ENCODE results near the gene GTPBP8.

DNA sequence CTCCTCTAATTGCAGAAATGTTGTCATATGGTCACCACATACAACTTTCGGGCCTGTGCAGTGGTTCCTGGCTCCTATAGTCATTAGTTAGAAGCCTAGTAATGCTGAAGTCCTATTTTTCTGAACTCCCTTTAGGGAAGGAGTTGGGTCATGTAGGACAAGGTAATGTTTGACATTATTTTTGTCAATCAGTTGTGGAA is 59.2 kb downstream of the PLCXD2 start:
- PRO-cap: no peak

DNA sequence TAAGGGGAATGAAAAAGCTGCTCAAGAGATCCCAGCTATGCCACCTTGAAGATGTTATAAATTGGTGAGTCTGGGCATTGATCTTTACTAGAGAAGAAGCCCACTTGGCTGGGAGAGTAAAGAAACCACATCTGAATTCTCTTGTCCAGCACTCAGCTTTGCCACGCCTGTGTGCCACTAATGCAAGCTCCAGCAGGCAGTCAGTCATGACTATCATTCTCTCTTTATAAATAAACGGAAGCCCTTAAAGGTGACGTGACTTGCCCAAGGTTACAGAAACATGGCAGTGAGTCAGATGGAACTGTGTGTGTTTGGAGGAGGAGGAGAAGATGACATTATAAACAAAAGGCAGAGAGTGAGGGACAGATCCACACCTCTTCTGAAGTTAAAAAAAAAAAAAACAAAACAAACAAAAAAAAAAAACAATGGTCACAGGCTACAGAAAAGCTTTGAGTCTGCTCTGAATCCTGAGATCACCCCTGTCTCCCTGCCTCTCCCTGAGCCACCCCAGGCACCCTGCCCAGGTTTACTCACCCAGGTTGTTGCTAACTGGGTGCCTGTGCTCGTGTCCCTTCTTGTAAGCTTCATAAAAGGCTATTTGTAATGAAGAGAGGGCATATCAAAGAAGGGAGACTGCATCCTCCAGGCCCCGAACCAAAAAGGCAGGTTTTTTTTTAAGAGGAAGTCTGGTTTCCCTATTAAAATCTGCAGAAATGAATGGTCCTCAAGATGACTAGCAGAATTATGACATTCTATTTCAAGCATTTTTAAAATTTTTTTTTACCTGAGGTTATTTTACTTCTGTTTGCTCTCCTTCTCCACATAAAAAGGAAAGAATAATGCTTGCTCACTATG is 64.9 kb downstream of the PLCXD2 start:
- PRO-cap: bidirectional peak, plus-strand start at position 344 of the sequence, minus-strand start at position 202 of the sequence

DNA sequence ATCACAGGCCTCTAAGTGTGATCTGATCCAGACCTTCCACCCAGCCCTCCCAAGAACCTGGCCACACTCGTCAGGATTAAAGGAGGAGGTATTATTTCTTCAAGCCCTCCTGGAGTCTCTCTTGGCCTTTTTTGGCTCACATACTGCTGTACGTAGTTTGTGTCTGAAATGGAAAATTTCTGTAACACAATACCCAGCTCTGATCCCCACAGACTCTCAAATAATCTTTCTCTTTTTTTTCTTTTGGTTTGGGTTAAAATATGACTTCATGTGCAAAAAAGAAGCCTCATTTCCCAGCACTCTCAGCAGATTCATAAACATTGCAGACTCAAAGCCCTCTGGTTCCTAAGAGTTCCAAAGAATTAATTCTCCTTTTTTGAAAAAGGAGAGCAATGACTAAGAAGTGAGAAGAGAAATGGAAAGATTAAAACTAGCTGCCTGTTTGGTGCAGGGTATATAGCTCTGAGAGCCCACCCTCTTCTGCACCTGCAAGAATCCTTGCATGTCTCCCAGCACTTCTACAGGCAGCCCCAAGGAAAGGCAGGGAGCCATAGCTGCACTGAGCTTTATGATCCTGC is 88.2 kb downstream of the PLCXD2 start:
- PRO-cap: no peak

- PRO-cap: no peak
These were observed 69.4 kb downstream of the SLC9C1 start for GRCh38 chr3:112224602-112225008.

DNA sequence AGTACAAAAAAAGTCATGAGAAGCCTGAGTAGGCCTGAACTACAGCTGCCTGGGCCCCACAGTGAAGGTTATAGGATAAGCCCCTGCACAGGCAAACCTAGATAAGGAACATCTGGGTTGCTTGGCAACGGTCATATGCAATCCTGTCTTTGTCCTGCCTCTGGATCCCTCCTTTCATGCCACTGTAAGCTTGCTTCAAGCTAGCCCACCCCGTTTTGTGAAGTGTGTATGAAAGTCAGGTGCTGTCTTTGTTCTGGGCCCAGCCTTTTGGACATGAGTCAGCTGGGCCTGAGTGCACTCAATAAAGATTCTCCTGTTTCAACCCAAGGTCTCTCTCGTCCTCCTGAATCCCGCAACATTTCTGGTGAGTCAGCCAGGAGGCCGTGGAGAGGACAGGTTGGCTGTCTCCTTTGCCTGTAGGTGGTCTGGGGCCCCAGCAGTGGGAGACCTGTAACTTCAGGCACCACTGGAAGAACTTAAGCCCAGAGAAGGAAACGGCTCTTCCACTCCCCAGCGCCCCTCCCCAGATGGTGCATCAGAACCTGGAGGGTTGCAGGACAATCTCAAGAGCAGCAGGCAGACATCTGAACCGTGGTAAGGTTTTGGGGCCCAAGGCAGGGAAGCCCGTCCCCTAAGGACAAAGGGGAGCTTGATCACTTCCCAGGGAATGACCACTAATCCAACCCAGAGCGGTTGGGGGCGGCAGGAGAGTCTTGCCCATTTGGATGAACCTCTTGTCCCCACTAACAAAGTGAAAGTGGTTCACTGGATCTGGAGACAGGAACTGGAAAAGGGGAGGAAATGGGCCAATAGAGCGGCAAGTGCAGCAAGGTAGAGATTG is 8.3 kb upstream of the SLC9C1 start:
- PRO-cap: no peak

GRCh38 chr3:112303339-112303802 is 9.4 kb upstream of the SLC9C1 start:
- PRO-cap: no peak

GRCh38 chr3:112400606-112401068 is 67.7 kb downstream of the CD200 start:
- PRO-cap: no peak

GRCh38 chr3:112498659-112499251 is 517 bp downstream of the BTLA start:
- PRO-cap: no peak

DNA sequence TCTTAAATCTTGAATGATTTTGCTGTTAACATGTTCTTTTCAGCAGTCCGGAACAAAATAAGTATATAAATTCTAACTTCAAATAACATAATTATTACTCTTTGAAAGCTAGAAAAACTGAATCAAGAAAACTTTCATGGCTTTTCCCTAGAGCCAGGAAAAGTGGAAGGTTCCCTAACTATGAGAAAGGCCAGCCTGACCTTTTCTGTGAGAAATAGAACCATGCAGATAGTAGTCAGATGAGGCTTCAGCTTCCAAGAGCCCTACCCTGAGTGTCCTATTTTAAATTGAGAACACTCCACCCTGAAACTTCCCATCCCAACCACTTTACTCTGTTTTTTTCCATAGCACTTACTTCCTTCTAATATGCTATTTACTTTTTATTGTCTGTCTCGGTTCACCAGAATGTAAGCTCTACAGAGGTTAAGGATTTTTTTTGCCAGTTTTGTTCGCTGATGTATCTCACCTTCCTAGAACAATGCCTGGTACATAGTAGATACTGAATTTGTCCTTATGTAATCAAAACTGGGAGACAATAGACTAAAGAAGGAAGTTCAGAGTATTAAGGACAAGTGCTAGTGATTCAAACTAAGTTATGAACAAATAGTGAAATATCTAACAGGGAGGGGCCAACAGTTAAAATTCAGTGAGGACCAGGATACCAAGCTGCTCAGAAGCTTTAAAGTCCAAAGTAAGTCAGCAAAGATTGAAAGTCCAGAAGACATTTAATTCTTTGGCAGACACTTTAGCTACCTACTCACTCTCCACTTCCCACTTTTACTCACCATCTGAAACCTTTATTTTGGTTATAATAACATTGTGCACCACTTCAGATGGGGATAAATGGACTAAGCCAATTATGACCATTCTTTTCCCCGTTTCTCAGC is 66.7 kb downstream of the CD200R1L start:
- PRO-cap: unidirectional peak, plus-strand start at position 646 of the sequence

DNA sequence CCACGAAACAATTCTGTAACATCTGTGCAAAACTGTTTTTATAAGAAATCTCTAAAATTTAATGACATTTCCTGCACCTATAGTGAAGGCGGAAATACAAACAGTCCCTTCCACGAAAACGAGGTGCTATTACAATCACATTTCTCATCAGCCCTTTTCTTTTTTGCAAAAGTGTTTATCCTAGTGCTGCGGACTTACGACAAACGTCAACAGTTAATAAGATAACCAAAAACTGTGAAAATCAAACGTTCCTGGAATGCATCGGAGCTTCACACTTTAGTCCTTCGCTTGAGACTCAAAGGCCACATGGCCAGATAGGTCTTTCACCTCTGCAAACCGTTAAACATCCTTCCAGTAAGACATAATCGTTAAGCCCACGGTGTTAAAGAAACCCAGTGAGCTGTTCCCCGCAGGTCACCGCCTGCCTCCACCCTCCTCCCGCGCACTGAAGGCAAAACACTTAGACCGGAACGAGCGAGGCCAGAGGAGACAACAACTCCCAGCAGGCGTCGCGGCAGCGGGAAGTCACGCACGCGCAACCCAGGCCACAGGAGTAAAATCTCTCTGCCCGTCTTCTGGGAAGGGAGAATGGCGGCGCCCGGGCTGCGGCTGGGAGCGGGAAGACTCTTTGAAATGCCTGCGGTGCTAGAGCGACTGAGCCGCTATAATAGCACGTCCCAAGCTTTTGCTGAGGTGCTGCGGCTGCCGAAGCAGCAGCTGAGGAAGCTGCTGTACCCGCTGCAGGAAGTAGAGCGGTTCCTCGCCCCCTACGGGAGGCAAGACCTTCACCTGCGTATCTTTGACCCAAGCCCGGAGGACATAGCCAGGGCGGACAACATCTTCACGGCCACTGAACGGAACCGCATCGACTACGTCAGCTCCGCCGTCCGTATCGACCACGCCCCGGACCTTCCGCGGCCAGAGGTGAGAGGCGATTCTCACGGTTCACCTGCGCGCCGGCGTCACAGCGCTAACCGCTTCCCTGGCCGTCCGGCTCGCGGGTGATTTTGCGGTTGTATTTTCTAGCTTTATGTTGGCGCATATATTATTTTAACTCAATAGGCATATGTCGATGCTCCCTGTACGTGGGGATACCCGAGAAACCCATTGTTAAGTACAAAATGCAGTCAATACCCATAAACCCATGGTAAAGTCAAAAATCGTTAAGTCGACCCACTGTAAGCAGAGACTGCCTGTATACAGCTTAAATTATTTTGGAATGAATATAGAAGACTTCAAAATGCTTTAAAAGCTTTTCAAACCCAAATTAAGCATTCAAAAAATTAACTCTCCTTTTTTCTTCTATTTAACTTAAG is at the start of gene GTPBP8:
GTPBP8 (plus strand) TSS at position 573 of the 1,316 bp plus-strand sequence.
- PRO-cap: bidirectional peak, plus-strand start at position 585 of the sequence, minus-strand start at position 447 of the sequence; bidirectional peak, plus-strand start at position 921 of the sequence, minus-strand start at position 812 of the sequence

DNA sequence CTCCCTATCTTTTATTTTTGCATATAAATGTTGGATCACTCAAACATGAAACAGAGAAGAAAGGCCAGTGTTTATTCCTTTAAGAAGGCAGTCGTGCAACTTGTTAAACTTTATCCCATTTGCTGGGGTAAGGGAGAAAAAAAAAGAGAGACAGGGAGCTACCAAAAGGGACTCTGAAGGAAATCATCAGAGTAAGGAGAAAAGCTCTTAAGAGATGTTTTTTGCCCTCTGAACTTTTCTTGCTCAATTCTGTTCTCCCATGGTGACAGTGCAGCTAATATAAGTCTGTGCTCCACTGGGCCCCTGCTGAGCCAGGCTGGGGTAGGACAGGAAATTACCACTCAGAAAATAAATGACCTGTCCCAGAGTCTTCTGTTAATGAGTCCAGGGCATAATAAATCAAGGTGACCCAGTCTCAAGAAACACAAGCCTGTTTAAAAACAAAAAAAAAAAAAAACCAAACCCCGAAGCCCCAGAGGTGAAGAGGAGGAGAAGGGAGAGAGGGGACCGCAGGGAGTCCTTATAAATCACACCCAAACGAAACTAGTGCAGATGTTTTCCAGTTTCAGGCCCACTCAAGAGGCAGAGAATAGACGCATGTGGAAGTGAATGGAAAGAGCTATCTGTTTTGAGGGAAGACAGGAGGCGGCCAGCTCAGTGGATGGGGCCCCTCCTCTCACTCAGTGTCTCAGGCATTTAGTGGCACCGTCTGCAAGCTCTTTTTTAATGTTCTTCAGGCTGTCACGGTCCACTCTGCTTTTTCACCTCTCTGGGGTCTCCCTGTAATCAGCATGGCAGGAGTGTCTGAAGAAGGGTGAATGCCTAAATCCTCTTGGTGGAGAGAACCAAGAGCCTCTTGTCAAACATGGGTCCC is 59.8 kb upstream of the BOC start:
- PRO-cap: unidirectional peak, plus-strand start at position 309 of the sequence; unidirectional peak, plus-strand start at position 726 of the sequence

DNA sequence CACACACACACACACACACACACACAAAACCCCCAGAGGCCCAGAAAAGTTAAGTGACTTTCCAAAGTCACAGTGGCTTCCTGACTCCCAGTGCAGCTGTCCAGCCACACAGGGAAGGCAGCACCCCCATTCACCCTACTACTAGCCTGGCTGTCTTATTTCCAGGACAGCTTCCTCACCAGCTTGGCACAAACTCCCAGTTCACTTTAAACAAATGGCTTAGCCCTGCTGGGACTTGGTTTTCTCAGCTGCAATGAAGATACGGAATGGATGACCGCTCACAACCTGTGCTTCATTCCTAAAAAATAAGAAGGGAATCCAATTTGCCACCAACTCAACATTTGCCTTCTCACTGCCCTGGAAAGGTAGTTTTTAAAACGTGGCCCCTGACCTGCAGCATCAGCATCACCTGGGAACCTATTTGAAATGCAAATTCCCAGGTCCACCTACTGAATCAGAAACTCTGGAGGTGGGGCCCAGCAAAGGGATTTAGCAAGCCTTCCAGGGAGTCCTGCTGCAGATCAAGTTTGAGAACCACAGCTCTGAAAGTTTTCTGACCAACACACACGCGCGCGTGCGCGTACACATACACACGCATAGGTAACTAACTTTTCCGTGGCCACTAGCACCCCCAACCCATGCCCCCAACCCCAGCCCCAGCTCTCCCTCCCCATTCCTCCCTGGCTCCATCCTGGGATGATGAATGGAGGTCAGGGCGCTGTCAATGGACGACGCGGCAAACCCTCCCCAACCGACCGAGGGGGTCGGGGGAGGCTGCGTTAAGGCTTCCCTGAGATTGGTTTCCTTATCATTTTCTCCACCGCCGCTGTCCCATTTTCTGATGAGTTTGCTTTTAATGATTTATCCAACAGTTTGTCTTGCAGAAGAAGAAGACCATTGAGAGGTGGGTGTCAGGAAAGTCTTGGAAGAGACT is 836 bp upstream of the BOC start:
- PRO-cap: no peak

- PRO-cap: no peak
These were observed 36.4 kb downstream of the BOC start for GRCh38 chr3:113247806-113248120.

DNA sequence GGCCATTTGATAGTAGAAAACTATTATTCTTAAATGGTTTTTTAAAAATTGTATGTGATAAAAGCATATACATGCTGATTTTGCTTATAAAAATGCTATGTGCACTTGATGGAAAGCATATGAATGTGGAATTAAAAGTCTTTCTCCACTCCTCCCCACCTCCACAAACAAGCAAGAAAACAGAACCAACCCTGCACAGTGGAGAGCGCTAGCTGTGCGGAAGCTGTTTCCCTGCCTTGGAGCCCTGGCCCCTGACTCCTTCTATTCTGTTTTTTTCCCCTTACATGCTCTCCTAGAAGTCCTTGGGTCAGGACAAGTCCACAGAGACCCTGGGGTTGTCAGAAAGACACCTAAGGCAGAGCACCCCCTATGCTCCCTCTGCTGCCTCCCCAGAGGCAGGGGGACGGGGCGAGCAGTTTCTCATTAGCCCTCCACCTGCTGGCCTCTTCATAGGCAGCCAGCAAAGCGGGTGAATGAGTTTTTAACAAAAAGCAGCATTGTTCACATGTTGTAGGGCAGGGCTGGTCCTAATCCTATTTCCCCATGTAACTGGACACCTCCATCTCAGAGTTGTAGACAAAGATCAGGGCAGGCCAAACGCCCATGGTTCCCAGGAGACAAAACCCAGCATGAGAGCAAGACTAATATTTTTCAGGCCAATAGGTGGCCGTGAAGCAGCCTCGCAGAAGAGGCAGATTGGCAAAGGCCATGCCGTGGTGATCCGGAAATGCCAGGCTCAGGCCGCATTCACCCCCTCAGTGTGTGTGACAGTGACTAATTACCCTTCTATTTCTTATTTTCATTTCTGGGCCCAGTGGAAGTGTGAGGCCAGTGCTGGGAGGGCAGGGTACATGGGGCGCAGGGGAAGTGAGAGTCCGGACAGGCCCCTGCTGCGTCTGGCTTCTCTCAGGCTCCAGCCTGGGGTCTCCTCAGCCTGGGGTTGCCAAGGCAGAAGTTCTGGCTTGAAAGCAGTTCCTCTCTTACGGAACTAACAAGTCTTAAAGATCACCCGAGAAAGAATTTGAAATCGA is 64.5 kb downstream of the BOC start:
- PRO-cap: no peak

DNA sequence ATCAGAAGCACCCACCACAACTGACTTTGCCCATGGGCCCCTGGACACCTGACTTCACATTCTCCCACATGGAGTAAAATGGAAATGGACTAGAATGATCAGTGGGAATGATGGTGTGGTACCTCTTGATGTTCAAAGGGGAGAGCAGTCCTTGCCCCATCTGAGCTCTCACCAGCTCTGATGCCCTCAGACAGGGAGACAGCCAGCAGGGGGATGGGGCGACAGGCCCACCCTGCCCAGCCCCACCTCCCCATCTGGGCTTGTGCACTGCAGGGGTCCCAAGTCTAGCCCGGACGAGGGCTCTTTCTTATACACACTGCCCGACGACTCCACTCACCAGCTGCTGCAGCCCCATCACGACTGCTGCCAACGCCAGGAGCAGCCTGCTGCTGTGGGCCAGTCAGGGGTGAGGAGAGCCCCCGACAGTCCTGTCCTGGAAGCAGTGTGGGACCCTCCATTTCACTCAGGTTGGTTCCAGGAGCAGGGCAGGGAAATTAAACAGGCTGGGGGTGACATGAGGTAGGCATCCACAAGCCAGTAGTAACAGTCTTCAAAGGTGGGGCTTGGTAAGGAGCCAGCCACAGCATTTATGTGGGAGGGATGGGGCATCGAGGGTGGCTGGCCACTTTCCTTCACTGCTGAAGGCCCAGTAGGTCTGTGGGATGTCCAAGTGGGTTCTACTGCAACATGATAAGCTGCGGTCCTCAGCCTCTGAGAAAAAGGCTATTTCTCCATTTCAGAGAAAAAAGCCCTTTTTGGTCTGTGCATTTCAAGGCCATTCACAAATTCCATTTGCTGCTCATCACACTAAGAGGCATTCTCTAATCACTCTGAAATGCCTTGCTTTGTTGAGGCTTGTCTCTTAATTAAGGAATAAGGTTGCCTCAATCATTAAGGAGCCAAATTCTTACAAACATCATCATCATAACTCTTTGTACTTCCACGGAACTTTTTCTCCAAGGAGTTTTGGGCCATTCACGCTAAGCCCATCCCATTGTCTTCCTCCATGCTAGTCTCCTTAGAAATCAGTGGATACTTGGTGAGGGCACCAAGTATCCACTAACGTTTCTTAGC is 74.1 kb downstream of the BOC start:
- PRO-cap: no peak

GRCh38 chr3:113303828-113304549 is 92.6 kb downstream of the BOC start:
- PRO-cap: no peak

DNA sequence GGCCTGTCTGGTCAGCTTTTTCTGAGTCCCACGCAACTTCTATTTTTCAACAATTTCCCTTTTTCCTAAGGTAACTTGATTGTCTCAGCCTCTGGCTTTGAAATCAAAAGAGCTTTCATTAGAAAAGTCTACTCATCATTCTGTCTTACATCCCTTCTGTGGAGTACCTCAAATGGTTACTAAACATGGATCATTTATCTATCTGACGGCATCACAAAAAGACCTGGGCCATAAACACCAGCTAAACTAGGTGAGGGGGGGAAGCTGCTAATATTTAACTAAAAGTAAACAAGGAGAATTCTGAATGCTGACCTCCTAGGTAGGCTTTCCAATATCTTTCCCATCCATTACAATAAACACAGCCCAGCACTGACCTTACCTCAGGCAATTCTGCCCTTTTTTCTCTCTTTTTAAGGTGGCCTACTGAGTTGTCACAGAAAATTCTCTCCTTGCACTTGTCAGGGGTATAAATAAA is 33.2 kb downstream of the USF3 start:
- PRO-cap: no peak

DNA sequence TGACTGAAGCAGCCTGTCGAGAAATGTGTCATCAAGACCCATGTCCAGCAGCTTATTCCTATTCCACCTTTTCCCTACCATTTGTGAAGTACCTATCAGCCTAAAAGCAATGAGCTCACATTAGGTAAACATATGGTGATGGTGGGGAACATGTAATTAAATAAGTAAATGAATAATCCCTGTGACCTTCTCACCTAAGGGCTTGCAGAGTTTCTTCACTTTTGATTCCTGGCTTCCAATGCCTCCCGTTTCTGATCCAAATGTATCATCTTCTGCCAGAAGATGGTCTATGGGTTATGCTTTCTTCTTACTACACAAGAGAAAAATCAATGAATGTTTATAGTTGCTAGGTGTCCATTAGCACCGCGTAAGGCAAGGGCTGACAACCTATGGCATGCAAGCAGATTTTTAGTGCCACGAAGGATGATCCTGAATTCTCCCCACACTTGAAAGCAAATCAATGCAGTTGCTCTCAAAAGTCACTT is 19.3 kb downstream of the USF3 start:
- PRO-cap: no peak

- PRO-cap: no peak
These were observed 22.0 kb upstream of the USF3 start for GRCh38 chr3:113718110-113719245.

DNA sequence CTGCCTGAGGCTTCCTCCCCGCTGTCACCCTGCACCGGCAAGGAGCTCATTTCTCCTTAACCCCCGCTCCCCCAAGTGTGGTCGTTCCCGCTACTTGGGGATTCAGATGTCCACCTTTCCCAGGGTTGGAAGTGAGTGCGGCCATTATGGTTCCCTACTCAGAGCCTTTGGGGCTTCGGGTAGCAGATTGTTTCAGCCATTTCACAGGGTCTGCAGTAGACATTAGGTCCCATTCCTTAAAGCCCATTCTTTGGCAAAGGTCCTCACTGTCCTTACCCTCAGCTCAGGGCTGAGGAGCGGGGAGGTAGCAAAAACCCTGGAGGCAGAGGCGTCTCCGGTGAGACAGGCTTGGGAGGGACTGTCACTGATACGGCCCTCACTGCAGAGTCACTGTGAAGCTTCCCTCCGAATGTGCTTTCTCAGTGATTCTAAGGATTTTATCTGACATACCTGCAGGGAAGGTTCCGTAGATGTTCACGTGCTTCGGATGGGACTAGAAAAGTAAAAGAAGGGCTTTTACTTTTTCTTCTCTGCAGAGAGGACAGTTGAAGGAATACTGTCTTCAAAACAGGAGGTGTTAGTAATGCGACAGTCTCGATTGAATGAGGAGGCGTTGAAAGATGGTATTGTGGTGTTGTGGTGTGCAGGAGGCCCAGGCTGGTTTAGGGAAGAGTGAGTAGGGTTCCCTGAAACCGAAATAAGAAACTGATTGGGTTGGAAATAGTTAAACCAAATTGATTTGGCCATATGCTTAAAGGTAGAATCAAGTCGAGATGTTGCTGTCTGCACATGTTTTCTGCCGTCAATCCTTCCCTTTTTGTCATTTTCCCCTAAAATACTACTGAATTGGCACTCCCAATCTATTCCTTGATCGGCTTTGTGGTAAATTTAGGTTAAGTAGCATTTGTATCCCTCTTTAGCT is 634 bp downstream of the ATP6V1A start:
- PRO-cap: unidirectional peak, minus-strand start at position 411 of the sequence